Parotid gland (tissue), 1 donor: ENCODE measurements around a stretch of chrX.

- PRO-cap, result no peak
Observed at GRCh38 chrX:154930276-154930572, 44.1 kb downstream of the F8A1 start.

DNA sequence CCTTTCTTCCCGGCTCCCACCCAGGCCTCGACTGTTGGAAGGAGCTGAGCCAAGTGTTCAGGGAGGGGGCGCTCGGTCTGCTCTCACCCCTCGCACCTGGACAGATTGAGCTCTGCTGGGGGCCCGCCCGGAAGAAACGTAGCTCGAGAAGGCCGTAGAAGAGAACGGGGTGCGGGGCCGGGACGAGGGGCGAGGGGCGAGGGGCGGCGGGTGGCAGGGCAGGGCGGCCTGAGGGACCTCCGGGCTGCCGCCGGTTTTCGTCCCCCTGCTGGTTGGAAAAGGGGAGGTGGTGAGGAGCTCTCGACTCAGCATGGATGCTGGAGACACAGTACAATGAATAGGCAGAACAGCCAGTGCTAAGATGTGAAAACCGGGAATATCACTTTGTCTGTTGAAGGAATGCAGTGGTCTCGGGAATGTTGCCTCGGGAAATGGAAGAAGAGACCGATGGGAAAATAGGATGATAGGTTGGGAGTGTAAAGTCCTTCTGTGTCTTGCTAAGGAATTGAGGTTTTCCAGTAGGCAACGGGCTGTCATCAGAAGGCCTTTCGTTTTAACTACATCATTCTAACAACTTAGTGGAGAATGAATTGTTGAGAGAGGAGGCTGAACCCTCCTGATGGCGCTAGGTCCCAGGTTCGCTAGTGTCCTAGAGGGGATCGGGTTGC lies 500 bp downstream of the VBP1 start:
- PRO-cap, result no peak

DNA sequence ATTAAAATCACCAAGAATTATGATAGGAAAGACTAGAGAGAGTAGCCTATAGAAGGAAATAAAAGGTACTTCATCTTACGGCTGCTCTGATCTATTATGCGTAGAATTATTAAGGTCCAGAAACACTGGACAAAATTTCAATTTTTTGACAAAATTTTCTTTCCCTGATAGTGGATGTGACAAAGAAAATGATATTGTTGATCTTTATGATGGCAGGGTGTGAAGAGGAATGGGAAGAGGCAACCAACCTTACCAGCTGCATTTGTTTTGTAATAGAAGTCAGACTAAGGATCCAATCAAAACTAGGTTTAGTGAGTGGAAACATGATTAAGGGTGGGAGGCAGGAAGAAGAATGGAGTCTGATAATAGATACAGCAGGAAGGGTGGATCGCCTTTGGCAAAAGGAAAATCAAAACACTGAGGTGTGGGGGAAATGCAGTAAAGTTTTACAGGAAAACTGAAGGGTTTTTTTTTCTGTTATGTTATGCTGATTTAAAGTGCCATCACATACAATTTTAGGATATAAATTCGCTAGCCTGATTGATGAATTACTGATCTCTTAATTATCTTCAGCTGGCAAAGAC lies 3.5 kb downstream of the CLIC2 start:
- PRO-cap, result unidirectional peak, plus-strand start at position 417 of the sequence

- PRO-cap, result no peak
Observed at GRCh38 chrX:155718767-155719377, 106.1 kb upstream of the TMLHE start.

DNA sequence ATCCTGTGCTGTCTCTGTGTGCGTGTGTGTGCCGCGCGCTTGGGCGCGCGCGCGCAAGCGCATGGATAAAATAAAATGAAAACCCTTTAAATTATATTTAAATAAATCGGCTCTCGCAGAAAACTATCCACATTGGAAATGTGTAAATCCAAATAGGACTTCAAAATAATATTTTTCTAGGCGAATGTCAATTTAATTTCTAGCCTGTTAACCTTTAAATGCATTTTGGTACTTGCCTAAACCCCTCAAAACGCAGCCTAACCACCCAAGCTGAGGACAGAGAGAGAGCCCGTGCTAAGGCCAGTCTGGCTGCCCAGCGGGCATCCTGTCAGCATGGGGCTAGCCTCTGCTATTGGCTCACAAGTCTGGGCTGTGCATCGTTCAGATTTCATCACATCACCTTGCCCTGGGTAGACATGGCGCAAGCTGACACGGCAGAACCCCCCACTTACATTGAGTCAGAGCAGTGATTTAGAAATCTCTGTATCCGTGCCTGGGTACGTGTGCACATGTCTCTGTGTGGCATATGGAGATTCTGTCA lies 112.9 kb upstream of the VAMP7 start:
- PRO-cap, result no peak